Progenitor cell of endocrine pancreas (in vitro differentiated cells): ENCODE measurements around a stretch of chr10.

DNA sequence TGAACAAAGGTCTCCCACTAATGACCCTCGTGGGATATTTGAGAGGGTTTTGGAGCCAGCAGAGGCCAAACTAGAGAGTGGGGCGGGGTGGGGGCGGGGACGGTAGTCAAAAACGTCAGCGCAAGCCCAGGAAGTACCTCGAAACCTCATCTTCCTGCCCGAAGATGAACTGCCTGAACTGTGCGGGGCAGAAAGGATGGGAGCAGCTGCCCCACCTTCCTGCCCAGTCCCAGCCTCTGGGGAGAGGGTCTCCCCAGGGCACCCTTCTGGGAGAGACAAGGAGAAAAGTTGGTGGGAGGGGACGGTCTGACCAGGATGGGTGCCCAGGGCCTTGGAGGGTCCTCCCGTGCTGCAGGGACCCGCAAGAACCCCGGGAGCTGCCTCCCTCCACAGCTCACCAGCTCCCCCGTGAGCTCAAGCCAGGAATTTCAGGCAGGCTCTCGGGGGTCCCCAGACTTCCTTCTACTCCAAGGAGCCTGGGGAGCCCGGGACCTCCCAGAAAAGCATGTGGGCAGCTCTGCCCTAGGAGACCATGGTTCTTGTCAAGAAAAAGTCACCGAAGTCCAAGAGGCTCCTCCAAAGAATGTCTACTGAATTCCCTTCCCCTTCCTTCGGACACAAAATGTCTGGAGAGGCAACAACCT is 52.9 kb downstream of the RGS10 start:
- PRO-cap, result no peak

DNA sequence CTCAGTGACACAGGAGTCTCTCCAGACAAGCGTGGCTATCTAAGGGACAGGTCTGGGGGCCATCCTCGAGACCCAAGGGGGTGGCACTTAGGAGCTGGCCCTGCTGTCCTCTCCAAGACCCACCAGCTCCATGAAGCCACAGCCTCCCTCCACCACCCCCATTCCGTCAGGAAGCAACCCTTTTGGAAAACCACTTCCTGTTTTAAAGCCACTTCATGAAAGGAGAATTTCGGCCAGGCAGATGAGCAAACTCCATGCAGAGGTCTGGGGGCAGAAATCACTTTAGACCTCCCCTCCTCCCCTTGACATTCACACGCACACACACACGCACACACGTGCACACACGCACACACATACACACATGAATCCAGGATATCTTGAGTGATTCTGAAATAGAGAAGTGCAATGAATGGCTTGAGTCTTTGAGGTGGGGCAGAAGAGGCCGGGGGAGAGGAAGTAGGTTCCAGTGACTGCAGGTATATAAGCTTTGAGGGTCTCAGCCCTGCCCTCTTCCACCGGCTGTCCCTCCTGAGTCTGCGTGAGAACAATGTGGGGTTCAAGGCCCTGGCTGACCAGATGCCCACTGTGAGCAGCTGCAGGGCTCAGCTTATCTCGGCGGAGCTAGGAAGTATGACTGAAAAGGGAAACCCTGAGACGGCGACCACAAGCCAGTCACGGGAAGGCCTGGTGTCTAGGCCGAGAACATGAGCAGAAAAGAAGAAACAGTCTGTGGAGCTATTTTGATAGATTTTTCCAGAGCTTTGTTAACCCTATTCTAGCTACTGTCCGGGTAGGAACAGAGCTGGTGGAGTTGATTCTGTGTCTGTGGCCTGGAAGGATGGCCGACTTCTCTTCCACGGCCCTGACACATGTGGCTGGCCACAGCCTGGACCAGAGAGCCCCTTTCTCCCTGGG is 24.9 kb downstream of the RGS10 start:
- PRO-cap, result no peak

- PRO-cap, result no peak
Observed at GRCh38 chr10:119576572-119577180, 20.1 kb downstream of the TIAL1 start.

GRCh38 chr10:119595438-119595797 is 1.3 kb downstream of the TIAL1 start:
- PRO-cap, result bidirectional peak, plus-strand start at chr10:119595564, minus-strand start at chr10:119595368

GRCh38 chr10:119678550-119679091 is 27.4 kb downstream of the BAG3 start:
- PRO-cap, result no peak

DNA sequence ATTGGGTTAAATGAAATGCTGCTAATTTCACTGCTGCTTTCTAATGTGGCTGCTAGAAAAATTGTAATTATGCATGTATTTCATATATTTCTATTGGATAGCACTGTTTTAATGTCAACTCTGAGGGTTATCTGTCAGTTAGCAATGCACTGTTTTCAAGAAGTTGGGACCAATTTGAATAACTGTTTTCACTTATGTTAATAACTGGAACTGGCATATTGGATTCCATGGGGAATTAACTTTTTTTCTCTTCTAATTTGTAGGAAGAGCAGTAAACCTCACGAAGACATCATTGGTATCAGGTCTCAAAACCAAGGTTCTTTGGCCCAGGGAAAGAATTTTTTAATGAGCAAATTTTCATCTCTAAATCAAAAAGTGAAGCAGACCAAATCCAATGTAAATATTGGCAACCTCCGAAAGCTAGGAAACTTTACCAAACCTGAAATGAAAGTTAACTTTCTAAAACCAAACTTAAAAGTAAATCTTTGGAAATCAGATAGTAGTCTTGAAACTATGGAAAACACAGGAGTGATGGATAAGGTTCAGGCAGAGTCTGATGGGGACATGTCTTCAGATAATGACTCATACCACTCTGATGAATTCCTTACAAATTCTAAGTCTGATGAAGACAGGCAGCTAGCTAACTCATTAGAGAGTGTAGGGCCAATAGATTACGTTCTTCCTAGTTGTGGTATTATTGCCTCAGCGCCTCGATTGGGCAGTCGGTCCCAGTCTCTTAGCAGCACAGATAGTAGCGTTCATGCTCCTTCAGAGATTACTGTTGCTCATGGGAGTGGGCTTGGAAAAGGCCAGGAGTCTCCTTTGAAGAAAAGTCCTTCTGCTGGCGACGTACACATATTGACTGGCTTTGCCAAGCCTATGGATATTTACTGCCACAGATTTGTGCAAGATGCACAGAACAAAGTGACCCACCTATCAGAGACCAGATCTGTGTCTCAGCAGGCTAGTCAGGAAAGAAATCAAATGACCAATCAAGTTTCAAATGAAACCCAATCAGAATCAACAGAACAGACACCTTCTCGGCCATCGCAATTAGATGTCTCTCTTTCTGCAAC is 45.9 kb downstream of the MCMBP start:
- PRO-cap, result no peak

DNA sequence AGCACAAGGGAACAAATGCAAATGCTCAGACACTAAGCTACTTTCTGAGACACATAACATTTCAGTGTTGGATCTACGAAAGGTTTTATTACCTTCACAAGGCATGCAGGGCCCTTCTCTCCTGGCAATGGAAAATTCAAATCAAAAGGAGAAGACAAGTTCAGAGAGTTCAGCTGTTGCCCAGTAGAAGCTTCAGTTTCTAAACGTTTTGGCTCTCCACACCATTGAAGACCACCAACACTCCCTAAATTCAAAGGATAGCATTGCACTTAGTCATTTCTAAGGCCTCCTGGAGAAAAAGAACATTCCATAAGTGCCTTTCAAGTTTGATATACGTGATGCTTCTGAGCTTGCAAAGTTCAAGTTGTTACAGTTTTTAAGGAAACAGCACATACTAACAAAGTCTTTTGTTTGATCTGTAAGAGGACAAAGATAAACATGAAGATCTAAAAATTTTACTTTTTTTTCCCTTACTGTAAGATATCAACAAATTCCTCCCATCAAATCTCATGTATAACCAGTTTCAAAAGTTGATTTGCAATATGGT is 23.2 kb downstream of the MCMBP start:
- PRO-cap, result no peak

- PRO-cap, result no peak
Observed at GRCh38 chr10:119857166-119857573, 15.5 kb downstream of the MCMBP start.

DNA sequence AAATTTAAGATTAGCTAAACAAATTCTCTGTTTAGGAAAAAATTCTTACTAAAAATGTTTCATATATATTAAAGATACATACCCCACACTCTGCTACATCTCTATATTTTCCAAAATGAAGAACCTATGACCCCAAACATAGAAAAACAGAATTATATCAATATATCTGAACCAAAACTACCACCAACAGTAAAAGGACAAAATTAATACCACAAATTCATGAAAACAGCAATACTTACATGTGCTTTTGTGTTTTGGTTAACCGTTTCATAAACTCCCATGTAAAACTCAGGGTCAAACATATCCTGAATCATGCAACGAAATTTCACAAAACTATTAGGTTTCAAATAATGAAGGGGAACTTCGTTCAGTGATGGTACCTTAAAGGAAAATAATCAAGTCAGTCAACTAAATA is 13.8 kb downstream of the MCMBP start:
- PRO-cap, result no peak

DNA sequence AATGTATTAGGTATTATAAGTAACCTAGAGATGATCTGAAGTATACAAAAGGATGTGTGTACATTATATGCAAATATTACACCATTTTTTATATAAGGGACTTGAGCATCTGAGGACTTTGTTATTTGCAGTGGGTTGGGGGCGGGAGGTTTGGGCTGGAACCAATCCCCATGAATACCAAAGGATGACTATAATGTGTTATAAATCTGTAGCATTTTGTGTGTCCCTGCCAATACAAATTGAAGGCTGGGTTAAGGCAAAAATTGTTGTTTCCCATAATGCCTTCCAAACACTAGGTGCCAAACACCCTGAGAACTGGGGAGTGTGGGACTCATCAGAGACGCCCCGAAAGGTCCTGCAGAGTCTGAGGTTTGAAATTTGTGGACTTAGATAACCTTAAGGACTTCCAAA is 150.2 kb upstream of the PLPP4 start:
- PRO-cap, result no peak

GRCh38 chr10:120949429-120949996 is 98.4 kb downstream of the WDR11 start:
- PRO-cap, result no peak

DNA sequence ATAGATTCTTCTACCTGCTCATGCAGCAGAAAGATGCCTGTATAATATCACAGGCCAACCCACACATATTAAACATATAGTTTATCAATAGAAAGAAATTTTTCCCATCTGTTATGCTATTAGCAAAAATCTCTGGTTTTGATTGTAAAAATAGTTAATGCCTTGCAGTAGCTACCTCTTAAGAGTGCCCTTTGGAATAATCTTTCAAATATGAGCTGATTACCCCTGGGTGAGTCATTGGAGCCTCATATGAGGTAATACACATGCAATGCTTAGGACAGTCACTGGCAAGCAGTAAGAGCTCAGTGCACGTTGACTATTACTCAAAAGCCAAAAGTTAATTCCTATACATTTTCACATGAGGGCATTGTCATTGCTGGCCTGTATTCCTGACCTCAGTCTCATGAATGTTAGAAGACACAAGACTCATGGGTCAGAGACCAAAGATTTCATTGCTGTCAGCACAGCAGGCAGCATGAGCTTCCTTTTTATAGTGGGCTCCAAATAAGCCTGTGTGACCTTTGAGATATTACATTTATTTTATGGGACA is 180.0 kb downstream of the FGFR2 start:
- PRO-cap, result no peak

GRCh38 chr10:121487870-121488267 is 110.4 kb downstream of the FGFR2 start:
- PRO-cap, result no peak

DNA sequence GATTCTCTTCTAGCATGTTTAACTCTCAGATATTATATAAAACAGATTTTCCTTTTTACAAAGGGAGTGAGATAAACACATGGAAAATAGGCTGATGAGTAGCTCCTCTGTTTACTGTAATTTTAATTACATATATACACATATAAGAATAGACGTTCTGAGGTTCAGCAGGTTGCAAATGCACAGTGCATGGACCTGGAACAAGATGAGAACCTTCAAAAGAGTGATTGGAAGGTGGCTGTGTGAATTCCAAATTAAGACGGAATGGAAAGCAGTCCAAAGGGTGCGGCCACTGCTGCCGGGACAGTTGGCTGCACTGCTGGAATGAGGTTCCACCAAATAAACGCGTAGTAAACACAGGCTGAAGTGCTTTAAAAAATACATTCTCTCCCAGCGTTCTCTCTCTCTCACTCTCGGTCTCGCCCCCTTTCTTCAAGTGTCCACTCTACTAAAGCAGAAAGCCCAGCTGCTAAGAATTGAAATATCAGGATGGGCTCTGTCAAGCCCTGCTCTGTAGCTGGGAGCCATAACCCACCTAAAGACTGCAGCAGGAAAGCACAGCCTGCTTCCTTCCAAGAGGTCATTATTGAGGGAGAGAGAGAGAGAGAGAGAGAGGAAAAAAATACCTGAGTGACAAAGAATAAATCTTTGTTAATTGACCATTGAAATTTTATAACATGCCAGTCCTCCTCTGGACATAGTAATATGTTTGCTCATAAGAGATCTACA is 73.0 kb downstream of the FGFR2 start:
- PRO-cap, result no peak

DNA sequence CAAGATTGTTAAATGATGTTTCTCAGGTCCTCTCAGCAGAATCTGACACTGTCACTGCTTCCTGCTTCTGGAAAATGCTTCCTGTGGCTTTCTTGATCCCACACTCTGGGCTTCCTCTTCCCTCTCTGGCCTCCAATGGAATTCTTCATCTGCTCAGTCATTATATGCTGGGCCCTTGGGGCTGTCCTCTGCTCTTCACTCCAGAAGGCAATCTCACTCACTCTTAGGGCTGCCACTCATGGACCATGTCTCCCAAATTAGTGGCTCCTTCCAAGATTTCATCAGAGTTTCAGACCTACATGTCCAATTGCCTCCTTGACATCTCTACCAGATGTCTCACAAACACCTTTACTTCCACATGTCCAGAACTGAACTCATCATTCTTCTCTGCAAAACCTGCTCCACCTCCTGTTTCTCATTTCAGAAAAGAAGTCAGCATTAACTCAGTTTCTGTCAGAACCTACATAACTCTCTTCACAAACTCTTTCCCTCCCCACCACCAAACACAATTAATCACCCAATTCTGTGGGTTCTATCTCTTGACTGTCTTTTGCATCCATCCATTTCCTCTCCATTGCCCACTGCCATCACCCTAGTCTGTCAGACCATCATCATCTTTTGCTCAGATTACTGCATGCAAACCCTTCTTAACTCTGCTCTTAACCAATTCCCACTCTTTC is 147.9 kb downstream of the ATE1 start:
- PRO-cap, result no peak

DNA sequence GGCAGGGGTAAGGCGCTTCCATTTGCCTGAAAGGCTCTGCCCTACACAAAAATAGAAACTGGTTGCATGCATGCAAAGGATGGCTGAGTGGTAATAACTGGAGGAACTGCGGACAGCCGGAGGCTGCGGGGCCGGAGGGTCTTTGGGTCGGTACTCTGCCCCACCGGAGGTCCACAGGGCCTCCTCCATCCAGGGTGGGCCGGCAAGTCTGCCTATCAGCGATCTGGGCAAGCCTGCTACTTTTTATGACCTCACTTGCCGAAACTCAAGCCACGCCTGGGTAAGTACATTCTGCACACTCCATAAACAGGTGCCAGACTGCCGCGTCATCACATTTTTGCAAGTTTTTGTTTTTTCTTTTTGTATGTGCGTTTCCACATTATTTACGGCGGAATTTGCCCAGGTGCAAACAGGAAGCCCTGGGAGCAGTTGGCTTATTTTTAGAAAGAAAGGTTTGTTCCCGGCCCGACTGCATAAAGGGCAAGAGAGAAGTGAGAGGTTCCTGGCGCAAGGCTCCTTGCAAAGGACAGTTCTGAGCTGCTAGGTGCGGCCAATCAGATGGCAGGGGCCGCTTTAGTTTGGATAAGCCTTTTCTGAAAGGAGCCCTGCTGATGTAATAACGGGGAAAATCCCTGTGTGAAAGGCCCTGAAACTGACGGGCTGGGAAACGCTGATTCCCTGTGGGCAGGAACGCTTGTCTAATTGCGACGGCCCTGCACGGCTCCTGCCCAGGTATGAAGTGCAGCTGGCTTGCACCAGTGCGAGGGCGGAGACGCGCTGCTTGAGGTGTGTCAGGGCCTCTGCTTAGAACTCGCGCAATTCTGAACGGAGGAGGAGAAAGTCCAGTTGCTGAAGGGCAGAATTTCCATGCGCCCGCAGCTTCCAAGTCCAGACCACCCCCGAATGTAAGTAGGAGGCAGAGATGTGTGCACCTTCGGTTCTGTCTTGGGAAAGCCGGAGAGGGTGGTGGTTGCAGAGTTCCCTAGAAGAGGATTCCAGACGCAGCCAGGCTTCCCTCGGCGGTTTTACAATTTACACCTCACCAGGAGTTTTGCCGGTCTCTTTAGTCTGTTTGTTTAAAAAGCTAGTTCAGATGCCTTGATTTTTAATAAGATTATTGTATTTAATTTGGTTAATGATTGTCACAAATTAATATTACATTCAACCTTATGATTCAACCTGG is 30.4 kb downstream of the TACC2 start:
- PRO-cap, result unidirectional peak, minus-strand start at position 736 of the sequence

DNA sequence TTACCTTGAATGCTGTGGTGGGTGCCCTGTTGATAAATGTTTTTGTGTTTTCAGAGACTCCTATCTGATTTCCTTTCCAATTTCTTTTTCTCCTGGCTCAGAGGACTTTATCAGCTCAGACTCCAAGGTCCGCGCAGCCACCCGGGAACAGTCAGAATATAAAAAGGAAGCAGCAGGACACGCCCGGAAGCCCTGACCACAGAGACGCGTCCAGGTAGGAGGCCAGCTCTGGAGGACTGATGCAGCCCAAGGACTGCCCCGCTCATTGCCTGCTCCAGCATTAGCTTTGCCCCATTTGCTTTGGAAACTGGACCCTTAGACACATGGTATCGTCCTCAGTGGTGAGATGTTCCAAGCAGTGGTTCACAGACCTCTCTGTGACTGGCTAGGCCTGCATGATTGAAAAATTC is 61.4 kb downstream of the TACC2 start:
- PRO-cap, result no peak

DNA sequence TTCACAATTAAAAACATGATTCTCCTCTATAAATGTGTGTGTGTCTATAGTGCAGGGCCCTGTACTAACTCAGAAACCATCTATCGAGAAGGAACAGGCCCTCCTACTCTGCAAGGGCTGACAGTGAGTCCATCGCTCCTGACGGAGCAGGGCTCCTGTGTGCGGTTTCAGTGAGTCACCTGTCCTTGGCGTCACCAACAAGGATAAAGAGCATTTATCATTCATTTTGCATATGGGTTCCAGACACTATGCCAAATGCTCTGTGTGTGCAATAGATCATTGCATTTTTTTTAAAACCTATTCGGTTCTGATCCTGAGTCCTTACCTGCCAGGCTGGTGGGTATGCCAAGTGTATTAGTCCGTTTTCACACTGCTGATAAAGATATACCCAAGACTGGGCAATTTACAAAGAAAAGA is 63.8 kb downstream of the TACC2 start:
- PRO-cap, result no peak

DNA sequence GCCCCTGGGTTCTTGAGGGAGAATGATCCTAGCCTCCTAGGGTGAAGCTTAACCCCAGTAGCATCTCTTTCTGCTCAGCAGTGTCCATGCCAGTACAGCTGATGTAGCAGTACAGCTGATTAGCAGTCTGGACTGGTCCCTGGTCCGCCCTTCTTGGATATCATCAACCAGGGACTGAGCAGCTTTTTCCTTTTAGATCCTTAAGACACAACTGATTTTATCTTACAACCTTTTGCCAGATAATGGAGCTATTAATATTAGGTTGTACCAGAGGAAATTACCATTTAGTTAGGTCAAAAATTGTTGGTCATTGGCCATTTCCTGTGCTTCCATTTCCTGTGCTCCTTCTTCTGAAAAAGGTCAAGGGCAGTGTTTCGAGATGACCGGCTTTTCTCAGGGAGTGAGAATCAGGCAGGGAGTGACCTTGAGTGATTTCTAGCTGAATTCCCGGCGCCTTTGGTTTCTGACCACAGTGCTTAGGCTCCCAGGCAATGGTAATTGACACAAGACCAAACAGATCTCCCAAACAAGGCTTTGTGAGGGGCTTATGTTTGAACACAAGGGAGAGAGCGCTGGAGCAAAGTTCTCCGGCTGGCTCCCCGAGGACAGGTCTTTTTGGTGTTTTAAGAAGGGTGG is 65.5 kb downstream of the TACC2 start:
- PRO-cap, result no peak

GRCh38 chr10:122133206-122133589 is 137.9 kb upstream of the BTBD16 start:
- PRO-cap, result no peak